Temporal lobe (tissue), 2 donors: Measurements from ENCODE around the genes PTPRZ1, RNF133, RNF148 and WASL.

DNA sequence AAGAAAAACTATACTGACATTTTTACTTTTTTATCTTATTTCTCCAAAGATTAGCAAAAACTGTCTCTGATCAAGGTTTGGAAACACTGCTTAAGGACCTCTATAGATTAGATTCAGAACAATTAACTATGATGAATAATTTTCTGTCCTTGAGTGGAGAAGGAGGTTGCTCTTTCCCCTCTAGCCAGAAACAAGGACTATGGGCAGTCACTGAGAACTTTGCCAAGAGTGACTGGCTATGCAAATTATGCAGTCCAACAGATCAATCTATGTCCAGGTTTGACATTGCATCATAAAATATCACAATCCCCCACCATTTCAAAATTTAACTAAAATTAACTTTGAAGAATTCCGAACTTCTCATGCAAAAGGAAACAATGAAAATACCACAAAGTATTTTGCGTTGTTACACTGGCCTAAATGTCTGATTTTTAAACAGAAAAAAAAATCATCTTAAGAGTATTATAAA is 50.6 kb downstream of the TSPAN12 start:
- RAMPAGE, long total RNA = no peak

DNA sequence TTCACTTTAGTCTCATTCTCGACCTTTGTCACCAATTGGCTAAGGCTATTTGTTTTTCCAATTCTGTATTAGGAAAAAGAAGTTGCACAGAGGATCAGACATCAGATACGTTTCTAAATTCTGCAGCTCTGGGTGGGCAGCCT is 230 bp upstream of the CPED1 start:
- RAMPAGE, long total RNA = no peak

DNA sequence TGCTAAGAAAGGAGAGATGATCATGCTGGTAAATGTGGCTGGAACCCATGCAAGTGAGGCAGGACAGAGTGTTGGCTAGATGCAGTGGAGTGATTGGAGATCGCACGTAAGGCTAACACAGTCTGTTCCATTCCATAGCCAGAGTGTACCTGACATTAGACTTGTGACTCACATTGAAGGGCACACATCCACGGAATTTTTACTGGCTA is 80.8 kb downstream of the CPED1 start:
- RAMPAGE, long total RNA = no peak

GRCh38 chr7:121137926-121138956 is 149.7 kb downstream of the CPED1 start:
- RAMPAGE, long total RNA = no peak

DNA sequence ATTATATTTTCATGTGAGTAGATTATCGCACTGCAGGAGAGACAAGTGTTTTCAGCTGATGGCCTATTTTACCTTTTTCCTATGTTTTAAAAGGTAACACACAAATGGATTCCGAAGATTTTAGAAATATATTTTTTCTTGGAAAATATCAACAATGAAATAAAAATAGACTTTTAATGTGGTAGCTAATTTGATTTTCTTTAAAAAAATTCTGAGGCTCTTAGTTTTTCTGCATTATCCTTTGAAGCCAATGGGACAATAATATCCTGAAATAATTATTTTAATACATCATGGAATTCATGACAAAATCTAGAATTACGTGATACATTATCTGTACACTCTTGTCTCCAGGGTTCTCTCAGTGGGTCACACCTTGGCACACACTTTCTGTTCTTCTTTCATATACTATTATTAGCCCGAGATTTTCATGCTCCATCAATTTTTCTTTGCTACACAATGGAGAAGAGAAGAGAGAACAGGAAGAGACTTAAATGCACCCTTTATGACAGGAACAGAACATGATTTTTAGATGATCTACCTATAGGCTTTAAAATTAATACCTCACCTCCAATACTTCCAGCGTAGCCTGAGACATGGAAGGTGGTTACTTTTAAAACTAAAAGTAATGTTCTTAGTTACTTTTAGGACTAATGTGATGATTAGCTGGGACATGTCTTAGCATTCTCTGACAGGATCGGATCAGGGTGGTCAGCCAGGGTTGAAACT is 148.4 kb upstream of the WNT16 start:
- RAMPAGE, long total RNA = no peak

DNA sequence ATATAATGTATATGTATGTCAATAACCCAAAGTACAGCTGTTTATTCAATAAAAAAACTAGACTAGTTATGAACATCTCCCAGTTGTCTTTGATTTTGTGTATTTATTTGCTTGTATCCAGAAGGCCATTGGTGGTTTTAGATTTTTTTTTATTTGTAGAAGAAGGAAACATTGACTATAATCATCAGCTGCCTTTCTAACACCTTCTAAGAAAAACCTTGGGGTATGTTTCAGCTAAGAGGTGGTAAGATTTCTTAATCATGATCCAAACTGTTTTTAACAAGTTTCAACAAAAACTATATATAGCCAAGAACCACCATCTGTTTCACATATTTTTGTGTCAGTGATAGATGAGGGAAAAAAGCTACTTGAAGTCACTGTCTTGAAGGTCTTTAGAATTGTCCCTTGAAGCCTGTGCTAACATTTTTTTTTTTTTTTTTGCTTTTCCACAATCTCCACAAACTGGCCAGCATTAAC is 134.7 kb upstream of the FAM3C start:
- RAMPAGE, long total RNA = no peak

DNA sequence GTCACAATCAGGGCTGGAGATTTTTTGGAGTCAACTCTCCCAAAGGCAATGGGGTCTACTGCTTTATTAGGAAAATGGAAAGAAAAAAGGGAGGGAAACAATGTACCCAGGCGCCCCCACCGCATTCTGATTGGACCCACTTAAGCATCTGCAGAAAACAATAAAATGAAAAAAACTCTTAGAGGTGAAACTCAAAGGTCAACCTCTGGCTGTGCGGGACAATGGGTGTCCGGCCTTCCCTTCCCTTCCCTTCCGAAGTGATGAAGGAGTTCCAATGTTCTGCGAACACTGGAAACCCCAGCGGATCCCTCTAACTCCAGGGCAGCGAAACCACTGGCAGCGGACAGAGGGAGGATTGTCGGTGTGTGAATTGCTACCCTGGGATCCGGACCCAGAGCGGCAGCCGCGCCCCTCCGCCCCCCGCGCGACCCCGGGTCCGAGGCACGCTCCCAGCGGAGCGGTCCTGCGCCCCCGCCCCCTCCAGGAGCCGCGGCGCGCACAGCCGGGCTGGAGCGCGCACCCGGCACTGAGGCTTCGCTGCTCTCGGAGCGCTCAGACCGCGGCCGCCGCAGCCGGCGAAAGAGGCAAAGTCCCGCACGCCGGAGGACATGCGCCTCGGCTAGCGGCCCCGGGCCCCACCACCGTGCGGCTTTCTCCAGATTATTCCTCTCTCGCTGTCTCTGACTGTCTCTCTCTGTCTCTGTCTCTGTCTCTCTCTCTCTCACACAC is at the start of gene PTPRZ1:
Gene PTPRZ1, plus strand, starts transcription at position 555 of the 729 bp plus-strand sequence.
- RAMPAGE, long total RNA = start-site peak on the plus strand centred at position 589 of the sequence, 73 bp wide, 598 and 1,612 reads in 2 replicates

- RAMPAGE, long total RNA = no peak
Observed at GRCh38 chr7:122305325-122306517, 1.2 kb upstream of the FEZF1 start.

DNA sequence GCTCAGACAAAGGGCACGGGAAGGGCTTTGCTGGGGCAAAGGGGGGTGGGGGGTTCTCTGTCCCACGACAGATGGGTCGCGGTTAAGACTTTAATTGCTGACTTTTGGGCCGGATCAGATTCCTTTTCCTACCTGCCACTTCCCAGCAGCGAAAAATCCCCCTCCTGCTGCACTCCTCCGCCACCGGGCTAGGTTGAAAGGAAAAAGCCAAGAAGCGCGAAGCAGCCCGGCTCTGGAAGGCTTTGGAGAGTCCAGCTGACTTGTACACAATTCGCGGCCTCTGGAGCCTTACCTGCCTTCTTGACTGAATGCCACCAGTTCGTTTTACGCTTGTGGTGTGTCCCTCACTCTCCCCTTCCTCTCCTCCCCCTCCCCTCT is 2.6 kb upstream of the FEZF1 start:
- RAMPAGE, long total RNA = no peak

- RAMPAGE, long total RNA = no peak
Observed at GRCh38 chr7:122311181-122311718, 6.7 kb upstream of the FEZF1 start.

GRCh38 chr7:122325389-122325881 is 20.9 kb upstream of the FEZF1 start:
- RAMPAGE, long total RNA = no peak

- RAMPAGE, long total RNA = no peak
Observed at GRCh38 chr7:122698886-122699404, at the start of gene RNF133. Gene RNF133, minus strand, starts transcription at chr7:122699117.

- RAMPAGE, long total RNA = no peak
Observed at GRCh38 chr7:122702775-122703244, at the start of gene RNF148. Gene RNF148, minus strand, starts transcription at chr7:122702922.

DNA sequence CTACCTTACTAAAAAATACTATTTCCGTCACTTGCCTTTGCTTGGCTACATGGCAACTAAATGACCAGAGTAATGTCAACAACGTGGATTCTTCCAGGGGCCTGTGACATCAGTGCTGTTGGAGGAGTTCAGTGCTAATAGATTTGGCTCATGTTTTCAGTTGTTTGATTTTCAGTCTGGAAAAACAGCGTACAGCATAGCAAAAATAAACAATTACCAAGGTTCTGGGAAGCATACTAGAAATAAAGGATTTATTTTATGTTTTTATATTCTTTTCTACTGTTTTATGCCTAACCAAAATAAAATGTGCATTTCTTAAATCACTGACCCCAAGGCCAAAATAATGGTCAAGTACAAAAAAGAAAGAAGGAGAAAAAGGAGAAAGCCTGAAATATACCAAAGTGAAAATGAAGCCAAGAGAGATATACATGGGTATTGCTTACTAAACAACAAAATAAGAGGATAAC is 2.8 kb upstream of the ASB15 start:
- RAMPAGE, long total RNA = no peak

DNA sequence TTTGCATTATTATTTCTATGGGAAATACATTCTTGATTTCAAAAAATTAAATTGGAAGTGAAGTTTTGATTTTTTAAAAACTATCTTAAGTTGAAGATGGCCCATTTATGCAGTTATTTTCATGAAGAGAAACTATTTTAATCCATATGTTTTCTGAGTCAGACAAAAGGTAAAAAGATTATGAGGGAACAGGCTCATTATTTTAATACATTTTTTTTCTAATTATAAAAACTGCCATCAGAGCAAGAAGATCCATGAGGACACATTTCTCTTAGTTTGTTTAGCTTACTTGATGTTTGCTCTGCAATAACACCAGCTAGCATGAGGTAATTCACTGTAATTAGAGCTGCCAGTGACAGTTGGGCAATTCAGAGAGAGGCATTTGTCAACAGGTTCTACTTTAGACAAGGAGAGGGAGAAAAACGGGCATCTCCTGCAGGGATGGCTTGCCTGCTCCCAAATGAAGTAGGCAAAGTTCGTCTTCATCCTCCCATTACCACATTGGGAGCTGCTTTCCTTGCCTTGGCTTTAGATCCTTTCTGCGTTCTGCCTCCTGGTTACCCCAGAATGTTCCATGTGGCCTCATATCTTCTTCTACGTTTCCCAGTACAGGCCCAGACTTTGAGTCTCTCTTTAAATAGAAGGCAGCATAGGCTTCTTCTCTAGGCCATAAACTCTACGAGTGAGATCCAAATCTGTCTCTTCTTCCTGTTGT is 21.0 kb downstream of the ASB15 start:
- RAMPAGE, long total RNA = no peak

DNA sequence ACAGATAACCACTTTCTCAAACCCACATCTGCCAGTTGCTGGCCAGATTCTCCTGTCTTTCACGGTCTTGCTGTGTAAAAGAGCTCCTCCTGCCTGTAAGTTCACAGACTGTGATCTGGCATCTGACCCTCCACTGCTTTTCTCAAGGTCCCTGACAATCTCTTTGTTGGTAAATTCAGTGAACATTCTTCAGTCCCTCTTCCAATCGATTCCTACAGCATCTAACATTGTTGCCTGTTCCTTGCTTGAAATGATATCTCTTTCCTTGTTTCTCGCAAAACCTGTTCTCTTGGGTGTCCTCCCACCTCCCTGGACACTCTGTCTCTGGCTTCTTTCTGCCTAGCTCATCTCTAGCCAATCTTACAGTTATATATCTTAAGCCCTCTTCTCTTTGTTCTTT is 18.4 kb upstream of the LMOD2 start:
- RAMPAGE, long total RNA = no peak

DNA sequence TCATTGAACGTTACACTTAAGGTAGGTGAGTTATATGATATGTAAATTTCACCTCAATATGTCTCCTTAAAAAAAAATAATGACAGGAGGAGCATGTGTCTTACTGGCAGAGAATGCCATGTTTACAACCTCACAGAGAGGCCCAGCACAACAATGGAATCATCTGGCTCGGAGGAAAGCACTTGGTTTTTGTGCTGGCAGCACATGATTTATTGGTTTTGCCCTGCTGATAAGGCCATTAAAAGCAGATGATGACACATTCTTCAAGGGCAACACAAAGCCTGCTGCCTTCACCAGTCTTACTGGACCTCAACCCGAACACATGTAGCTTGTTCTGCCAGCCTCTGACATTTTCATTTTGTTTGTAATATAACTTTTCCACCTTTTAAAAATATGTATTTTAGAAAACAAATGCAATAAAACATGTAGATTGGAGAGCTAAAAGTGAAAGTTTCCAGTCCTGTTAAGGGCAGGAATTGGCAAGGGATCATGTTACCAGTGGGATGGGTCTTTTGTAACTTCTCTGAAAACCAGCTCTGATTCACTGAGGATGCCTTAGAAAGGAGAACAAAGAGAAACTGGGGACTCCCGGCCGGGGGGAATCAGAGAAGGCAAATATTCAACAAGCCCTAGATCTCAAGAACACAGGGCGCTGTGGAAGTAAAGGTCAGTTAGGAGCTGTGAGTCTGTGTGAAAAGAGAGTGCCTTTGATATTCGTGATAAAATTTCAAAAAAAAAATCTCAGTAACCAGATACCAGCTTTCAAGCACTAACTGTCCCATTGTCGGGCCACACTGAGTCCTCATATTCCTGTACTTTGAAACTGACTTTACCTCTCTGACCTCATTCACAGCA is 11.7 kb upstream of the LMOD2 start:
- RAMPAGE, long total RNA = no peak

- RAMPAGE, long total RNA = no peak
Observed at GRCh38 chr7:123645247-123646043, 10.2 kb upstream of the LMOD2 start.

- RAMPAGE, long total RNA = no peak
Observed at GRCh38 chr7:123746996-123747587, 1.7 kb downstream of the WASL start.

DNA sequence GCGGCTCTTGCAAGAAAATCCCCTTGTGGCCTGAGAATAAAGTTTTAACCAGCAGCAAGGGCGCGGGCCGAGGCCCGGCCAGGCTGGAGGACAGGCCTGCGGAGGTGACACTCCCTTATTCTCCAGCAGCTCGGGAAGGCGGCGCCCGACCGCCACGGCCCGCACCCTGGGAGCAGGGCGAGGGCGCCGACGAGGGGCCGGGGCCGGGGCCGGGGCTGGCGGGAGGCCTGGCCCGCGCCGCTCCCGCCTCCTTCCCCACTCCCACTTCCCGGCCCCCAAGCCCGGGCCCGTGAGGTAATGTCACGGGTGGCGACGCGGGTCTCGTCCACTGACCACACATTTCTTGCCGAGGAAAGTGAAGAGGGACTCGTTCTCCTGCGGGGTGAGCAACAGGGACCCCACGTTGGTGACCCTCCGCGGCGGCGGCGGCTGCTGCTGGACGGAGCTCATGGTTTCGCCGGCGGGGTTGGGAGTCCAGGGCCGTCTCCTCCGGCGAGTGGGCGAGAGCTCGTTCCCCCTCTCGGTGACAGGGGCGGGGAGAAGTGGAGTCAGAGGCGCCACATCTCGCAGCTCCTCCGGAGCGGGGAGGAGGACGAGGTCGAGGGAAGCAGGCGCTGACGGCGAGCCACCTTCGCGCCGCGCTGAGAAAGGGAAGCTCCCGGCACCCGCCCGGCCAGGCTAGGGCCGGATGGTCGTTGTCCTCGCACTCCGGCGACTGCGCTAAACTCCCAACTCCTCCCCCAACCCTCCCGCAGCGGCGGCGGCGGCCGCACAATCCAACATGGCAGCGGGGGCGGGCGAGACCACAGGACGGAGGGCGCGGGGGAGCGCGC is at the start of gene WASL:
Gene WASL, minus strand, starts transcription at position 719 of the 833 bp plus-strand sequence.
- RAMPAGE, long total RNA = no peak